ENCODE data around the gene ZKSCAN2.

- PRO-cap, 3 experiments: no peak in any of the 3 experiments
- RAMPAGE, long total RNA: no peak
- RRBS, 2 experiments: no CpG with 5 or more reads among the region's 5 CpGs
These were observed 51.4 kb upstream of the SLC5A11 start for GRCh38 chr16:24794275-24794812.

- PRO-cap, 3 experiments: no peak in any of the 3 experiments
- RAMPAGE, long total RNA: no peak
- RRBS, 2 experiments: no CpG with 5 or more reads among the region's 2 CpGs
These were observed 67.8 kb downstream of the ARHGAP17 start for GRCh38 chr16:24947198-24947852.

DNA sequence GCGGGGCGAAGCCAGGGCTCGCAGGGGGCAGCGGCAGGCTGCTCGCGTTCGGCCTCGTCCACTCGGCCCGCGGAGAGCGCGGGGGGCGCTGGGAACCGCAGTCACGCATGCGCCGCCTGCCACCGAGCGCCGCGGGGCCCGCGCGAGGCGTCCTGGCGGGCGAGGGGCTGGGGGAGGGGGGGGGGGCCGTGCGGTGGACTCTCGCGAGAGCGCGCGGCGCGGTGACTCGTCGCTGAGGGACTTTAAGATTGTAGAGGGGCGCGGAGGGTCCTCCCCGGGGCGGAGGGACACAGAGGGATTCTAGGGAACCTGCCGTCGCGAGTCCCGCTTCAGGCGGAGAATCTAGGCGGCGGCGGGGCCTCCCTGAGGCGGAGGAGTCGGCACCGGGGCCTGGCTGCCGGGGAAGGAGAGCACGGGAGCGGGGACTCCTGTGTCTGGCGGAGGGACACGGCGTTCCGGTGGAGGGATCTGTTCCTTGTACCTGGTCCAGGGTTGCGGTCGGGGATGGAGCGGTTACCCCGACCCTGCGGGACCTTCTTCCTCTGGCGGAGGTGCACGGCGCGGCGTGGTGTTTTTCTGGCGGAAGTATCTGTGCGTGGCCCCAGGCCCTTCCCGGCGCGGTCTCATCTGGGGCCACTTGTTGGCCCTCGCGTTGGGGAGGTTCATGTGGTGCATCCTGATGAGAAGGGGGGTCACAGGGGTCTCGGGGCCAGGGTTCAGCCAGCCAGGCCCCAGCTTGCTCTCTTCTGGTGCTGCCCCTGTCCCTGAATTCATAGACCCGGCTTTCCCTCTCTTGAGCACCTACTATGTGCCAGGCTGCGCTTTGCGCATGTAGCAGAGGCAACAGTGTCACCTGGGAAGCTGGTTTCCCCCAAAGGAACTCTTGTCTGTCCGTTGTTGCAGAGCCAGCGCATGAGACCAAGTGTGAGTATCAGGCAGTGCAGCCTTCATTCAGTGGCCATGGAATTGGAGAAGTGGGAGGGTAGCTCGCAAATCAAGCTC is at the start of gene ZKSCAN2:
Gene ZKSCAN2 (minus strand): TSS at position 90 of the 1,002 bp plus-strand sequence.
- PRO-cap, 3 experiments: peak in 3 of 3 experiments; most common plus-strand start position 413 of the sequence (in 1); most common minus-strand start position 90 of the sequence (in 2)
- RAMPAGE, long total RNA: no peak
- RRBS, 2 experiments: 2% methylated on average over 12 to 14 of the region's 85 CpGs

DNA sequence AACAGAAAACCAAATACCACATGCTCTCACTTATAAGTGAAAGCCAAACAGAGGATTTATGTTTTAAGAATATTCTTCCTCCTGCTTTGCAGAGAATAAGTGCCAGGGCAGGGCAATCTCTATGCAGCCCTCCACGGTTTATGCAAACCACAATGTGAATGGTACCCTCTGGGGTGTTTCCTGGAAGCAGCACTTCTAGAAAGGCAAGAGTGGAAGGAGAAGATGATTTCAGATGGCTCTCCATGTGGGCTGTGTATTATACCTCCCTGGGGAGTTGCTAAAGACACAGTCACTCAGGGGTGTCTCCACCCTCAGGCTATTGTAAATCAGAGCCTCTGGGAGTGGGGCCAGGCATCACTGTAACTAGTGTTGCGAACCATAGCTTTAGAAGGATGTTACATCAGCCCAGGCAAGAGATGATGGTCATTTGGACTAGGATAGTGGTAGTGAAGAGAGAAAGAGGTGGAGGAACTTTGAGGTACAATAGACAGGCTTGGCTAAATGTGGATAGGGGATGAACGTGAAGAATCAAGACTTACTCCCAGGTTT is 83.3 kb upstream of the ZKSCAN2 start:
- PRO-cap, 3 experiments: no peak in any of the 3 experiments
- RAMPAGE, long total RNA: no peak
- RRBS, 2 experiments: no CpG with 5 or more reads among the region's 3 CpGs

GRCh38 chr16:26032641-26033136 is 340.9 kb downstream of the HS3ST4 start:
- PRO-cap, 3 experiments: no peak in any of the 3 experiments
- RAMPAGE, long total RNA: no peak
- RRBS, 2 experiments: no CpG with 5 or more reads among the region's 21 CpGs

GRCh38 chr16:27107308-27107652 is 40.6 kb downstream of the C16orf82 start:
- PRO-cap, 3 experiments: no peak in any of the 3 experiments
- RAMPAGE, long total RNA: no peak
- RRBS, 2 experiments: no CpG with 5 or more reads among the region's 5 CpGs

GRCh38 chr16:27230433-27231354 is 27.4 kb downstream of the KDM8 start:
- PRO-cap, 3 experiments: no peak in any of the 3 experiments
- RAMPAGE, long total RNA: no peak
- RRBS, 2 experiments: no CpG with 5 or more reads among the region's 18 CpGs

DNA sequence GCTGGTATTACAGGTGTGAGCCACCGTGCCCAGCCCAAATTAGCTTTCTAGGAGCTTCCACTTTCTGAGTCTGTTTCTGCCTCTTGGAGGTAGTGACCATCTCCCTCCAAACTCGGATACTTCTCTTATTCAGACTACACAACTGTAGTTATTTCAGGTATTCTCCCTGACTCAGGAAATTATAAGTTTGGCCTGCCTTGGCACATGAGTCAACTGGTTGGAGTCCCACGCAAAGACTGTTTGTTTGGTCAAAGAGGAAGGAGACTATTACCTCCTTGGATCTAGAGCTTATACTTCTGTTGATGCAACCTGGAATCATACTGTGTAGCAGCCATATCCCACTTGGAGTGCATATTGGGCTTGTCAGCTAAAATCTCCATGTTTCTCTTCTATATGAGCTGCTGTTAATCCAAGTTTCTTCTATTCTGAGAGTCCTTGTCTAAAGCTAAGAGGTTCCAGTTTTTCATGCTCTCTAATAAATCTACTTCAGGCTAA is 7.5 kb downstream of the IL4R start:
- PRO-cap, 3 experiments: no peak in any of the 3 experiments
- RAMPAGE, long total RNA: no peak
- RRBS, 2 experiments: no CpG with 5 or more reads among the region's 3 CpGs

- PRO-cap, 3 experiments: no peak in any of the 3 experiments
- RAMPAGE, long total RNA: no peak
- RRBS, 2 experiments: 28 to 37% methylated on average over 2 of the region's 14 CpGs
These were observed 53.7 kb downstream of the IL21R start for GRCh38 chr16:27455557-27456186.

DNA sequence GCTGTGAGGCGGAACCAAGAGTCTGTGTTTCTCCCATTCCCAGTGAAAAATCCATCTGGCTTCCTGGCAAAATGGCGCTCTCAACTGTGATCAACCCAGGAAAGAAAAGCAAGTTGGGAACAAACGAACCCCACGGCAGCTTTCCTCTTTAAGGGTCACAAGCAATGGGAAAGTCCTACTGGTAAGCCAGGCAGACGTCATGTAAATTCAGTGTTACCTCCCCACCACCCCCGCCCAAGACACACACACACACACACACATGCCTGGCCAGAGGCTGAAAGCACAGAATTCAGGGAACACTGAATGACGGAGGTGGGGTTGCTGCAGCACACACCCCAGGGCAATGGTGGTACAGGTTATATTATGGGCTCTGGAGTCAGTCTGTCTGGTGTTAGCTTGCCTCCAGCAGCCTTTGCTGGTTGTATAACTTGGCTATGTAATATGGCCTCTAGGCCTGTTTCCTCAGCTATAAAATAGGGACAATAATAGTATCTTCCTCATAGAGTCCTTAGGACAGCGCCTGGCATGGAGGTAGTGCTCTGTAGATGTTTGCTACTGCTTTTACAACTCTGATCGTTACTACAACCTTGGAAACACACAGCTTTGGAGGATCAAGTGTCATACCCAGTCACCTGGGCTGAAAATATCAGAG is 31.6 kb downstream of the GTF3C1 start:
- PRO-cap, 3 experiments: peak in 1 of 3 experiments; most common plus-strand start position 500 of the sequence (in 1); most common minus-strand start position 425 of the sequence (in 1)
- RAMPAGE, long total RNA: no peak
- RRBS, 2 experiments: no CpG with 5 or more reads among the region's 9 CpGs

- PRO-cap, 3 experiments: no peak in any of the 3 experiments
- RAMPAGE, long total RNA: no peak
- RRBS, 2 experiments: no CpG with 5 or more reads among the region's 18 CpGs
These were observed 190.5 kb downstream of the KATNIP start for GRCh38 chr16:27740202-27741057.

DNA sequence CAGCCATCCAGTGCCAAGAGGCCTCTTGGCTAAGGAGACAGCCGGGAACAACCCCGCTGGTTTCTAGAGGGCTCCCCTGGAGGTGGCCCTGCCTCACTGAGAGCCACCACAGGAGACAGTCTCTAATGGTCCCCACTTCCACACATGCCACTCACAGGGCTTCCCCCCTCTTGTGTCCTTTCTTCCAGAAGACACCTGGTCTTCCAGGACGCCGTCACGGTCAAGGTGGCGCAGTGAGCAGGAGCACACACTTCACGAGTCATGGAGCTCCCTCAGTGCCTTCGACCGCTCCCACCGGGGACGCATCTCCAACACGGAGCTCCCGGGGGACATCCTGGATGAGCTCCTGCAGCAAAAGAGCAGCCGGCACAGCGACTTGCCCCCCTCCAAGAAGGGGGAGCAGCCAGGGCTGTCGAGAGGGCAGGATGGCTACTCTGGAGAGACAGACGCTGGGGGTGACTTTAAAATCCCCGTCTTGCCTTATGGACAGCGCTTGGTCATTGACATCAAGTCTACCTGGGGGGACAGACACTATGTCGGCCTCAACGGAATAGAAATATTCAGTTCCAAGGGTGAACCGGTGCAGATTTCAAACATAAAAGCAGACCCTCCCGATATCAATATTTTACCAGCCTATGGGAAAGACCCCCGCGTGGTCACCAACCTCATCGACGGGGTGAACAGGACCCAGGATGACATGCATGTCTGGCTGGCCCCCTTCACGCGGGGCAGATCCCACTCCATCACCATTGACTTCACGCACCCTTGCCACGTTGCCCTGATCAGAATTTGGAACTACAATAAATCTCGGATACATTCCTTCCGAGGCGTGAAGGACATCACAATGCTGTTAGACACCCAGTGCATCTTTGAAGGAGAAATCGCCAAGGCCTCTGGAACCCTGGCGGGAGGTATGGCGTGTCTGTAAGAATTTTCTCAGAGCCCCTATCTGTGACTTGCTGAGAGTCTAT is 199.7 kb downstream of the KATNIP start:
- PRO-cap, 3 experiments: no peak in any of the 3 experiments
- RAMPAGE, long total RNA: no peak
- RRBS, 2 experiments: 95 to 97% methylated on average over 1 to 2 of the region's 37 CpGs

- PRO-cap, 3 experiments: no peak in any of the 3 experiments
- RAMPAGE, long total RNA: no peak
- RRBS, 2 experiments: no CpG with 5 or more reads among the region's 5 CpGs
These were observed 70.7 kb downstream of the XPO6 start for GRCh38 chr16:28140898-28141616.

GRCh38 chr16:28187455-28188197 is 24.1 kb downstream of the XPO6 start:
- PRO-cap, 3 experiments: no peak in any of the 3 experiments
- RAMPAGE, long total RNA: no peak
- RRBS, 2 experiments: no CpG with 5 or more reads among the region's 2 CpGs

- PRO-cap, 3 experiments: no peak in any of the 3 experiments
- RAMPAGE, long total RNA: no peak
- RRBS, 2 experiments: no CpG with 5 or more reads among the region's 11 CpGs
These were observed 18.0 kb downstream of the XPO6 start for GRCh38 chr16:28193624-28194261.

GRCh38 chr16:28491124-28491613 is 705 bp downstream of the CLN3 start:
- PRO-cap, 3 experiments: no peak in any of the 3 experiments
- RAMPAGE, long total RNA: no peak
- RRBS, 2 experiments: 2% methylated on average over 12 of the region's 18 CpGs

GRCh38 chr16:28623098-28623821 is 13.4 kb upstream of the SULT1A1 start:
- PRO-cap, 3 experiments: peak in 1 of 3 experiments; most common minus-strand start chr16:28623572 (in 1)
- RAMPAGE, long total RNA: no peak
- RRBS, 2 experiments: 2 to 5% methylated on average over 21 to 24 of the region's 77 CpGs

DNA sequence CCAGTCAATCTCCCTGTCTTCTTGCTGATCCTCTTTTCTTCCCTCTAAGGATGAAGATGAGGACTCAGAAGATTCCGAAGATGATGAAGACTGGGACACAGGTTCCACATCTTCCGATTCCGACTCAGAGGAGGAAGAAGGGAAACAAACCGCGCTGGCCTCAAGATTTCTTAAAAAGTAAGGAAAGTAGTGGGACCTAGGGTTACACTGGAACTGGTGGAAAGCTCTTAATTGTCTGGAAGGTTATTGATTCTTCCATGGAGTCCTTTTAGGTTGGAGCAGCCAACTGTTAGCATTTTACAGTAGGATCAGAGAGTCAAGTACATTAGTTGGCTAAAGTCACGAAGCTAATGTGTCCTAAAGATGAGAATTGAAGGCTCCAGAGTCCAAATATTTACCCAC is 4.0 kb downstream of the EIF3C start:
- PRO-cap, 3 experiments: no peak in any of the 3 experiments
- RAMPAGE, long total RNA: no peak
- RRBS, 2 experiments: no CpG with 5 or more reads among the region's 6 CpGs

GRCh38 chr16:28825950-28827290 is 3.6 kb downstream of the ATXN2L start:
- PRO-cap, 3 experiments: no peak in any of the 3 experiments
- RAMPAGE, long total RNA: no peak
- RRBS, 2 experiments: no CpG with 5 or more reads among the region's 18 CpGs

DNA sequence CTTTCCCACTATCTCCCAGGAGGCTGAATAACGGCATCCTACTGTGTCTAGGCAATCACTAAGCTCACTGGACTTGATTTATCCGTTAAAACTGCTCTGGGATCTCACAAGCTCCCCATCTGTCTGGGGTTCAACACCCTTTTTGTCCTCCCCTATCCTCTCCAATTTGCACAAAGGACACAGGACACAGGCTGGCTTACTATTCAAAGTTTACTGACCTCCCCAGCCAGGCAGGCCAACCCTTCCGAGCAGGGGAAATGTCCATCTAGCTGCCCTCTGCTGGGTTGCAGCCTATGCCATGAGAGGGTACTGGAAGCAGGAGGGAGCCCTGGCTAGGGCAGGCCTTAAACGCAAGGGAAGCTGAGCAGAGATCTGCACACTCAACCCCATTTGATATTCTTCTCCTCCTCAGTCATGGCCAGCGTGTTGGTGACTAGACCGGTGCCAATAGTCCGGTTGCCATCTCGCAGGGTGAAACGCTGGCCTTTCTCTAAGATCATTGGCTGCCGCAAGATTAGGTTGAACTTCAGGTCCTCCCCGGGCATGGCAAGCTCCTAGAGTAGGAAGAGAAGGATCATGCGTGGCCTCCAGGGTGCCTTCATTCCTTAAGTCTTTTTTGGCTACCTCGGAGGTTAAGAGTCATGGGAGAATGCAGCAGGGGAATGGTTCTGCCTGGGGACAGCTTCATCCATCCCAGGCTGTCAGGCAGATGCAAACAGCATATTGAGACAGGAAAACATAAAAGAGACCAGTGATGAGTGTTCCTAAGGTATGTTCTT is 3.4 kb downstream of the TUFM start:
- PRO-cap, 3 experiments: no peak in any of the 3 experiments
- RAMPAGE, long total RNA: no peak
- RRBS, 2 experiments: 84 to 87% methylated on average over 3 of the region's 13 CpGs